ENCODE data around the genes DENR and VPS37B.

- PRO-cap: bidirectional peak, plus-strand start at chr12:122423935, minus-strand start at chr12:122423684
Measured at GRCh38 chr12:122423797-122424086, 1.3 kb upstream of the CLIP1 start.

GRCh38 chr12:122501032-122501679 is 424 bp upstream of the ZCCHC8 start:
- PRO-cap: bidirectional peak, plus-strand start at chr12:122501170, minus-strand start at chr12:122500932

- PRO-cap: no peak
Measured at GRCh38 chr12:122518795-122519182, 7.9 kb downstream of the RSRC2 start.

GRCh38 chr12:122752335-122753234 is at the start of gene DENR:
Gene DENR (plus strand): TSS chr12:122752824.
- PRO-cap: bidirectional peak, plus-strand start at chr12:122752824, minus-strand start at chr12:122752490

- PRO-cap: bidirectional peak, plus-strand start at chr12:122841748, minus-strand start at chr12:122841648
Measured at GRCh38 chr12:122841504-122842604, 6.6 kb downstream of the HIP1R start.

DNA sequence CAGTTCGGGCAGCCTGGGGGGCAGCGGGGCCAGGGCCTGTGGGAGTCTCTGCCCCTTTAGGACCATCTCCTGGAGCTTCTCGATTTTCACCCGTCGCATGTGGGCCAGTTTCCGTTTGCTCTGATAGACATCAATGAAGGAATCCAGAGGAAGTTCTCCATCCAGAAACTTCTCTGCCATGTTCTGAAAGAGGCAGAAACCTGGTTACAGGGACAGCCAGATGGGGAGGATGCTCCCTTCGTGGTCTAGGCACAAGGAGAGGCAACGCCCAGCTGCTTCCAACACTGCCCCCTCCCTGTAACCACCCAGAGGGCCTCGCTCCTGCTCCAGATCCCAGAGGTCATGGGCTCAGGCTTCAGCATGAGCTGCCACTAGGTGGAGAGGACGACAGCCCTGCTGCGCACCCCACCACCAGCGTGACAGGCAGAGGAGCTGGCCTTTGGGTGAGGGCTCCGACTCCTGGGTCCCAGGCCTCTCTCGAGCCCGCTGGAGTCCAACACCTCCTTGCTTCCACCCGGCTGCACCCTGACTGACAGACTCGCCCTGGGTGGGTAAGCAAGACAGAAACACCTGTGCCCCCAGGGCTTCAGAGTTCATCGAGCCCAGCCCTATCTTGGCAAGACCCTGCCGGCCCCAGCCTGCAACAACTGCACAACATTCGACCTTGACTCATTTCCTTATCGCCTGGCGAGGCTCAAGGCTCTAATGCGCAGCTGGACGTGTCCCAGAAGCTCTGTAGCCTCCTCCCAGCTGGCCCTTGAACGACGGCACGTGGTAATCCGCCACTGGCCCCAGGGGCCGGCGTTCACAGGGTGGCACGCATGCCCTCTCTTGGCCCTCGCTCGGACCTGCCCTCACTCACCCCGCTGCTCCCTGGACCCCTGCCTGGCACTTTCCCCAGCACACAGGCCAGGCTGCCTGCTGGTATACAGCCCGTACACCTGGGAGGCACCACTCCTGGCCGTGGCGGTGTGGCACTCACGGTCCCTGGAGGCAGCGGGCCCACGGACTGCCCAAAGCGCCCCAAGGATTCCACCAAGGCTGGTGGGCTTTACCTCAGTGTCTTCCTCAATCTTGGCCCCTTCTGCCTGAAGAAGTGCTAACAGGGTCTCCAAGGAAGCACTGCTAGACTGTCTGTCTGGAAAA is 28.1 kb downstream of the VPS37B start:
- PRO-cap: no peak

- PRO-cap: no peak
Measured at GRCh38 chr12:122868571-122869348, 27.2 kb downstream of the VPS37B start.

DNA sequence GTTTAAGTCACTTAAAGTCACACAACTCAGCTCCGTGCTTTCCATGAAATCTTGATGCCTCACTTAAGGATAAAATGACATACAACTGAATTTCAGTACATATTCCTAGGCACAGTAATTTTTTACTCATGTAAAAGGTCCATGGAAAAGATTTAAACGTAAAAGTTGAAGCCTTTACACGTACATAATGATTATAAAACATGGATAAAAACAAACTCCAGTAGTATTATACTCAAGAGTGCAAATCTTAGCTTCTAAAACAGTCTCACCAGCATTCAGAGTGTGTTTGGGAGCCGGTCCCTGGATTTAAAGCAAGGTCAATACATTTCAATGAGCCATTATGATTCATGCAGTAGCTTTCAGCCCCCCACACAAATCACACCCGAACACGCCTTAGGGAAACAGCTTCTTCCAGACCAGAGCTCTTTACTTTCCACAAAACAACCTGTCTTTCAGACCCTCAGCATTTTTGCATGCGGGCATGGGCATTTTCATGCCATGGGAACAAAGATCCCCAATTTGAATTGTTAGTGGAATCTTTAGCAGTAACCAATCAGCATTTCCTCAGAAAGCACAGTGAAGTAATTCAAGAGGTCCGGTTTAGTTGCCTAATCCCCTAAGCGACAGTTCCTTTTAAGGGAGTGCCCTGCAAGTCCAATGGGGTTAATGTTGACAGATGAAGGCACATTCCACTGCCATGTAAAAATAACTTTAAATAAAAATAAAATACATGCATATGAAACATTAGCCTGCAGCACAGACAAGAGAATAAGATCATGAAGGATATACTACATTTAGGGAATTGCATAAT is 4.3 kb downstream of the VPS37B start:
- PRO-cap: bidirectional peak, plus-strand start at position 429 of the sequence, minus-strand start at position 444 of the sequence

DNA sequence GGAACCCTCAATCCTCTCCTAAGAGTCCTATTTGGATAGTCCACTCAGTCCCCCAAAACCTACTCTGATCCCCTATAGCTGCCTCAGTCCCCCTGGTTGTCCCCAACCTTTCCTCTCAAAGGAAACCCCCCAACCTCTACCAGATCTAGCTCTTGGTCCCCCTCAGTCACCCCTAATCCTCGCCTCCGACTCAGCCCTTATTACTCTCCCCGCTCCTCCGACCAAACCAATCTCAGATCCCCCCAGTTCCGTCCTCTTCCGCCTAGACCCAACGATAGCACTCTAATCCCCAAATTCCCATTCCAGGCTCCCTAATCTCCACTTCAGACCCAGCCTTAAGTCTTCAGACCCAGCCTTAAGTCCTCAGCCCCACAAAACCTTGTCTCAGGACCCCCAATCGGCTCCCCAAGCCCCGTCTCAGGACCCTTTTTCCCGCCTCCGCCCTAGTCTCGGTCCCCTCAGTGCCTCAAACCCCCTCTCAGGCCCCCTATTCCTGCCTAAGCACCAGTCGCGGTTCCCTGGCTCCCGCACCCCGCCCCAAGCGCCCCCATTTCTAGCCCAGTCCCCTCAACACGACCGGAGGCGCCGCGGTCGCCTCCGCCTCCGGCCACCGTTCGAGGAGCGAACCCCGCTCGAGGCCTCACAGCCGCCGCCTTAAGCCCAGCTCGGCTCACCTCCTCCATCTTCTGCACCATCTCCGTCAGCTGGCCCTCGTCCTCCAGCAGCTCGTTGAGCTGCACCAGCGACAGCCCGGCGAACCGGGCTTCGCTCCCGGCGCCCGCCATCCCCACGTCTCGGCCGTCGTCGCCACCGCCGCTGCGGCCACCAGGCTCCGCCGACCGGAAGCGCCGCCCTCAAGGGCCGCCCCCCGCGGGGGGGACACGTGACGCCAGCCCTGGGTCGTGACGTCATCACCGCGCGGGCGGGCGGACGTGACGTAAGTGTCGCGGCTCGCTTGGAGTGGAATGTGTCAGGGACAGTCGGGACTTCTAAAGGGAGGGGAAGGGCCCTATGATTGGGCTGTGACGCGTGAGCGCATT is at the start of gene VPS37B:
TSS of gene VPS37B (minus strand) at position 847 of the 1,040 bp plus-strand sequence.
- PRO-cap: bidirectional peak, plus-strand start at position 979 of the sequence, minus-strand start at position 818 of the sequence

GRCh38 chr12:122909924-122910415 is 14.0 kb upstream of the VPS37B start:
- PRO-cap: no peak

GRCh38 chr12:122921908-122922242 is 26.0 kb upstream of the VPS37B start:
- PRO-cap: no peak

DNA sequence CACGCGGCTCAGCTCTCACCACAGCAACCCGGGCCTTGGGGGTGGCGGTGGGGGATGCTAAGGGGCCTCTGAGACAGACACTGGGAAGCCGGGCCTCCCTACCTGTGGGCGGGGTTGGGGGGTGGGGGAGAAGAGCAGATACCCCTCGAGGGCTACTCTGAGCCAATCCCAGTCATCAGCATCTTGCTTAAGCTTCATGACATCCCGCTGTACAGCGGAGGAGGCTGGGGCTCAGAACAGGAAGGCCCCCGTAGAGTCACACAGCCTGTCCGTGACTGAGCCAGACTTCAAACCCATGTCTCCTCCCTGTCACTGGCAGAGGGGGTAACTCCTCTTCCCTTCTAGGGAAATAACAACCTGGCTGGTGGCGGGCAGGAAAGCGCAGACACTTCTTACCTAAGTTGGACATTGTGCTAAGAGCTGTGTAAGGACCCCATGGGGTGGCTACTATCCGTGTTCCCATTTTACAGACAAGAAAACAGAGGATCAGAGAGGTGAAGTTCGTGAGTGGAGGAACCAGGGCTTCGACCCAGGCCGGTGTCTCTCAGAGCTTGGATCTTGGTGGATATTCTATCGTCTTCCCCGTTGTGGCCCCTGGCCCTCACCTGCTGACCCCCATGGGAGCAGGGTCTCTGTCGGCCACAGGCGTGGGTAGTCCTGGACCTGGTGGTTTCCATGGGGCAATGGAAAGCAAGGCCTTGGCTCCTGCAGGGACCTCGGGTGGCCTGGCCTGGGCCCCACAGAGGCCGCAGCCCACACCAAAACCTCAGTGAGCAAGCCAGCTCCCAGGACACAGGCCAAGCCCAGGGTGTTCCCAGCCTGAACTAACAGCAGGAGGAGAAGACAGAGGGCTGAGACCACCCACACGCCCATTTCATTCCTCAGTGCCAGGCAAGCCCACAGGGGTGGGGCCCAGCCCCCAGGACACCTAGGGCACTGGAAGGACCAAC is 17.1 kb downstream of the ABCB9 start:
- PRO-cap: no peak

DNA sequence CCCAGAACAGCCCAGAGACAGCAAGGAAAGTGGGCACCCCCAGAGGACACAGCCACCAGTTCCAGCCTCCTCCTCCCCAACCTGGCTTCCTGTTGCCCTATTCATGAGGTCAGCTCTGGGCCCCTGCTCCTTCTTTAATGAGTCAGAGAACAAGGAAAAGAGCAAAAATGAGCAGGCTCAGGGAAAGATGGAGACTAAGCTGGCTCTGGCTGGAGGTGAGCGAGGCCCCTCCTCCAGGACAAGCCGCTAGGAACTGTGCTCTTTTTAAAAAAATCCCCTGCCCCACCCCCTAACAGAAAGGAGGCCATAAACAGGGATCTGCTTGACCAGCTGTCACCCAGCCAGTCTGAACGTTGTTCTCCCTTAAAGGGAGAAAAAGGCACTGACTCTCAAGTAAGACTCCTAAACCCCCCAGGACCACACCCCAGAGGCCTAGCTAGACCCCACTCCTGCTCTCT is 10.6 kb downstream of the PITPNM2 start:
- PRO-cap: no peak

- PRO-cap: no peak
Measured at GRCh38 chr12:123305123-123305562, 33.5 kb upstream of the CDK2AP1 start.

- PRO-cap: no peak
Measured at GRCh38 chr12:123321310-123321882, 43.3 kb downstream of the SBNO1 start.

- PRO-cap: no peak
Measured at GRCh38 chr12:123478714-123479207, 20.8 kb downstream of the SNRNP35 start.

- PRO-cap: no peak
Measured at GRCh38 chr12:123498192-123498888, 35.2 kb downstream of the RILPL1 start.

GRCh38 chr12:123596136-123597238 is 5.4 kb upstream of the DDX55 start:
- PRO-cap: no peak

- PRO-cap: no peak
Measured at GRCh38 chr12:123608430-123609325, 6.8 kb downstream of the DDX55 start.

DNA sequence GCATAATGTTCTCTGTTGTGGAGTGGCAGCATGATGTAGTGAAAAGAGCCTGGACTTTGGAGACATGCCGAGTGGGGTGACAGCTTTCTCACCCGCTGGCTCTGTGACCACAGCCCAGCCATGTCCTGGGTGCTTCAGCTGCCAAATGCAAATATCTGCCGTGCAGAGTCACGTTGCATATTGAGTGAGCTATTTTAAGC is 15.5 kb upstream of the TCTN2 start:
- PRO-cap: no peak